Mesenchymal stem cell of Wharton's jelly (primary cell): ENCODE measurements around a stretch of chr12.

- CAGE, long polyA plus RNA, result no peak
Observed at GRCh38 chr12:21351254-21351522, 16.5 kb upstream of the SLCO1A2 start.

DNA sequence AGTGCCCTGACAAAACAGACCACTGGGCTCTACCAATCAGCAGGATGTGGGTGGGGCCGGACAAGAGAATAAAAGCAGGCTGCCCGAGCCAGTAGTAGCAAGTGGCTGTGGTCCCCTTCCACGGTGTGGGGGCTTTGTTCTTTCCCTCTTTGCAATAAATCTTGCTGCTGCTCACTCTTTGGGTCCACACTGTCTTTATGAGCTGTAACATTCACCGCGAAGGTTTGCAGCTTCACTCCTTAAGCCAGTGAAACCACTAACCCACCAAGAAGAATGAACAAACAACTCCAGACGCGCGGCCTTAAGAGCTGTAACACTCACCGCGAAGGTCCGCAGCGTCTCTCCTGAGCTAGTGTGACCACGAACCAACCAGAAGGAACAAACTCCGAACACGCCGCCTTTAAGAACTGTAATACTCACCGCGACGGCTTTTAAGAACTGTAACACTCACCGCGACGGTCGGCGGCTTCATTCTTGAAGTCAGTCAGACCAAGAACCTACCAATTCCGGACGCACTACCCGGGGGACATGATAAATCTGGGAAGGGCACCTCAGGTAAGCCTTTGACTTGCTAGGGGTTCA is 4.7 kb upstream of the LDHB start:
- CAGE, long polyA plus RNA, result no peak

- CAGE, long polyA plus RNA, result no peak
Observed at GRCh38 chr12:21773820-21774237, 677 bp downstream of the KCNJ8 start.

- CAGE, long polyA plus RNA, result no peak
Observed at GRCh38 chr12:21851857-21852596, 77.5 kb upstream of the KCNJ8 start.

DNA sequence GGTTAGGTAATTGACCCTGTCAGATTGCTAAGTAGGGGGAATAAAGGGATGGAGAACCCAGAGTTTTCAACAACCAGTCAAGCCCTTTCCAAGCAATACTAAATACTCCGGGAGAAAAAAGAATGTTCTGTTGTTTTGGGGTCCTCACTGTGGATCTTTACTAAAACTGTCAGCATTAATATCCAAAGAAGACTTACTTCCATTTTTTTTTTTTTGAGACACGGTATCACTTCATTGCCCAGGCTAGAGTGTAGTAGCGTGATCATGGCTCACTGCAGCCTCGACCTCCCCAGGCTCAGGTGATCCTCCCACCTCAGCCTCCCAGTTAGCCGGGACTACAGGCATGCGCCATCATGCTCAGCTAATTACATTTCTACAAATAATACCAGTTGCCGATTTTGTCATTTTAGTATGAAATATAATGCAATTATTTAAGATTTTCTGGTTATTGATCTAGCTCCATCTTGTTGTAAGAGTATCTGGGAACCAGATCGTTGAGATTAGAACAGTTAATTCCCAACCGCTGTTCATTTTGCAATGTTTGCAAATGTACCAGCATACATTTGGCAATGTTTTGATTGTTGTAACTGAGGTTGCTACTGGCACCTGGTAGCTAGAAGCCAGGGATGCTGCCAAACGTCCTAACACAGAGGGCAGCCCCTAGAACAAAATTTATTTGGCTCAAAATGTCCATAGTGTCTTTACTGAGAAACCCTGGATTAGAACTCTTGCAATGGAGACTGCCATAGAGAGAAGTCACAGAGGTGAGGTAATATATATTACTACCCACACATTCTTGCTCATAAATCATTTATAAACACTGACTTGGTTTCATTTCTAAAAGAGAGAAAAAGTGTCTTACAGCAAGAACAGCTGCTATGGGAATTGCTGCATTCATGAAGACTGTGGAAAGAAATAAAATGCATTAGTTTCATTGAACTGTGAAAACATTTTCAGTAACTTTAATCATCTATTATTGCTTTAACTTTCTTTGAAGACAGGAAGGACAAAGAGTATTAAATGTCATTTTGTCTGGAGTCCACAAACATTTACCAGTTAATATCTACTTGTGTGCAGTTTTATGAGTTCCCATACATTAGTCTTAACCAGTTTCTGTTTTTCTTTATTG is 46.4 kb downstream of the ABCC9 start:
- CAGE, long polyA plus RNA, result no peak

DNA sequence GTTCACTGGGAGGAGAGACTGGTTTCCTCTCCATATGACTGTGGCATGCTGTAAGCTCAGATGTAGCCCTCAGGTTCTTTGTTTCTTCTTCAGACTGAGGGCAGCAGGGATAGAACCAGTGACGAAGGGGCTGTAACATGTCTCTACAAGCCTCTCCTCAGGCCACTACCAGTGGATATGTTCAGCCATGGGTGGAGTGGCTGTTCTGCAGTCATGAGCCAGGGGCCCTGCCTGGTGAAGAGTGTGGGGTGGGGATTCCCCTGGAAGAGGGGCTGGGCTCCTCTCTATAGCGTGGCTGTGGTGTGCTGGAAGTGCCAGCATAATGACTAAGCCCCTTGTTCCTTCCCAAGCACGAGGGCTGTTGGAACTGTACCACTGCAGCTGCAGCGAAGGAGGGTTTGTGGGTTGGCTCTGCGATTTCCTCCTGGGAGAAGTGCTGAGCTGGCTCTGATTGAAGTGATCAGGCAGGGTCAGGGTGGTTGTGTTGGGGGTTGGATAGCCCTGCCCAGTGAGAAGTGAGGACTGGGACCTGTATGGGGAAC is 55.8 kb downstream of the CMAS start:
- CAGE, long polyA plus RNA, result no peak

DNA sequence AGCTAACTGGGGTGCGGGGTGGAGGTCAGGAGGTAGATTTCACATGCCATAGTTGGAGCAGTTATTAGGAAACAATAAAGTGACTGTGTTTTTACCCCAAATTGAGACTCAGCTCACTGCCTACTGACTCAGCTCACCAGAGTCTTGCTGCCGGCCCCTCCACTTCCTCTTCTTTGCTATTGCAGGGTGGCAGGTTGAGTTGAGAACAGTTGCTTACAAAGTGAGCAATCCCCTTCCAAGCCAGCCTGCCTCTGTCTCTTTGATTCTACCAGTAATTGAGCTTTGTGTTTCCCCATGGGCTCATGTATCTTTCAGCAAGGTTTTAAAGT is 12.9 kb downstream of the ST8SIA1 start:
- CAGE, long polyA plus RNA, result no peak

GRCh38 chr12:22513023-22513649 is 31.2 kb downstream of the C2CD5 start:
- CAGE, long polyA plus RNA, result no peak

GRCh38 chr12:22687336-22688075 is 62.5 kb downstream of the ETNK1 start:
- CAGE, long polyA plus RNA, result no peak

GRCh38 chr12:23585667-23586367 is 363.7 kb downstream of the SOX5 start:
- CAGE, long polyA plus RNA, result no peak

DNA sequence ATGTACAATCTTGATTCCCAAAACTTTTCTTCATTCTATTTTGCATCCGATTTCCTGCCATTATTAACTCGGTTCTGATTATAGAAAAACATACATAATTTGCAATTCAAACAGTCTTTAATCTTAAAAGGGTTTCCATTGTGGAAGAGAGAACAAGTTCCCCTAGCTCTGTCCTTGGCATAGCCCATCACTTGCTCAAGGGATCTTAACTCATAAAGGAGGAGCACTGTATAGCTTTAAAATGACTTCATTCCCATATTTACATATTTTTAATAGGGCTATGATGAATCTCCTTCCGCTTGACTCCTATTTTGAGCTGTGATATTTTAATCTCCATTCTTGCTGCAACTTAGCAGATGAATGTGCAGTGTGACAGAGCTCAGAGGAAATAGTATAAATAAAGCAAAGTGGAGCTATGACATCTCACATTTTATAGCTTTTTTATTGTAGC is 428.9 kb upstream of the SOX5 start:
- CAGE, long polyA plus RNA, result no peak

- CAGE, long polyA plus RNA, result no peak
Observed at GRCh38 chr12:24546042-24546954, 402.6 kb downstream of the BCAT1 start.

- CAGE, long polyA plus RNA, result no peak
Observed at GRCh38 chr12:24902464-24902959, 46.4 kb downstream of the BCAT1 start.

DNA sequence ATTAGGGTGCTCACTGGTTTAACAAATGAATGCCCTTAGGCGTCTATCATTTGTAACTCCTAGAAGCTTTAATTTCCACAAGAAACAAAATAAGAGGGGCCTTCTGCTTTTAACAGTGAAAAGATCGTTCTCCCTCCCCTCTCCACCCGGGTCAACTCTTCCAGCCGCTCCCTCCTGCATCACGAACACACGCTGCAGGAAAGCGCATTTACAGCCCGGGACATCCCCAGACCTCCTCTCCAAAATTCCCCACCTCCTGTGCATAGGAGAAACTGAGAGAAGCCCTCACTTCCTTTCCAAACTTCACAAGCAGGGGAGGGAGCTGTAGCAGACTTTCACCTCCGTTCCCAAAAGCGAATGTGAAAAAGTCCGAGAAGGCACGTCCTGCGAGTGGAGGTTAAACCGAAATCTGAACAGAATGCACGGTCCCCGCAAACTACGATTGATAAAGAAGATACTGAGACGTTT is 535 bp downstream of the BCAT1 start:
- CAGE, long polyA plus RNA, result no peak

GRCh38 chr12:25377334-25377812 is 126.6 kb upstream of the KRAS start:
- CAGE, long polyA plus RNA, result no peak

DNA sequence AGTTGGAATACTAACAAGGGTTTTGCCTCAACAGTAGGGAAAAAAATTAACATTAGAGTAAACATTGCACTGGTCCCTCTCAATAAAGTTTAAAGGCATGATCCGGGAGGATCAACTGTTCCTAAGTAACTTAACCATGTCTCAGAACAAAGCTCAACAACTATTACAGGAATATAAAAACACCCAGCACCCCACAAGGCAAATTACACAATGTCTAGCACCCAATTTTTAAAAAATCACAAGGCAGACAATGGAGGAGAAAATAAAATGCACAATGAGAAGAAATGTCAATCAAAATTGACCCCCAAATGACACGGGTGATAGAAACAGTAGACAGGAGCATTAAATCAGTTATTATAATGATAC is 201.1 kb upstream of the RASSF8 start:
- CAGE, long polyA plus RNA, result no peak

DNA sequence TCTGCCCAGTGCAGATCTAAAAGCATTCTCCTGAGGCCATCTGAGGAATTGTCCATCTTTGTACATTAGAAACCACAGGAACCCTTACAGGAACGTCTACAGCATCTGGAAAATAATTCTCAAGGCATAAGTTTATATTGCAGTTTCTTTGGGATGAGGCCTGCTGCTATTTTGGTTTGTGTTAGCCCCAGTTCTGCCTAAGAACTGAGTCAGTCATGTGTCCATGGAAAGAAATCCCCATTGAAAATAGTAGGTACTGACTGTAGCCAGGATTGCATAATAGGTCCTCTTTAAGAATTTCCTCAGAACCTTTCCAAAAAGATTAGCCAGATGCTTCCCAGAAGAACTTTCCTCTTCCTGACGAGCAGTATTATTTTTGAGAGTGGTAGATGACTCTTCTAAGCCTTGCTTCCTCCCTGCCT is 52.6 kb downstream of the RASSF8 start:
- CAGE, long polyA plus RNA, result no peak

GRCh38 chr12:26100847-26101714 is 23.8 kb downstream of the BHLHE41 start:
- CAGE, long polyA plus RNA, result no peak

GRCh38 chr12:26156626-26157006 is 31.8 kb upstream of the BHLHE41 start:
- CAGE, long polyA plus RNA, result no peak

DNA sequence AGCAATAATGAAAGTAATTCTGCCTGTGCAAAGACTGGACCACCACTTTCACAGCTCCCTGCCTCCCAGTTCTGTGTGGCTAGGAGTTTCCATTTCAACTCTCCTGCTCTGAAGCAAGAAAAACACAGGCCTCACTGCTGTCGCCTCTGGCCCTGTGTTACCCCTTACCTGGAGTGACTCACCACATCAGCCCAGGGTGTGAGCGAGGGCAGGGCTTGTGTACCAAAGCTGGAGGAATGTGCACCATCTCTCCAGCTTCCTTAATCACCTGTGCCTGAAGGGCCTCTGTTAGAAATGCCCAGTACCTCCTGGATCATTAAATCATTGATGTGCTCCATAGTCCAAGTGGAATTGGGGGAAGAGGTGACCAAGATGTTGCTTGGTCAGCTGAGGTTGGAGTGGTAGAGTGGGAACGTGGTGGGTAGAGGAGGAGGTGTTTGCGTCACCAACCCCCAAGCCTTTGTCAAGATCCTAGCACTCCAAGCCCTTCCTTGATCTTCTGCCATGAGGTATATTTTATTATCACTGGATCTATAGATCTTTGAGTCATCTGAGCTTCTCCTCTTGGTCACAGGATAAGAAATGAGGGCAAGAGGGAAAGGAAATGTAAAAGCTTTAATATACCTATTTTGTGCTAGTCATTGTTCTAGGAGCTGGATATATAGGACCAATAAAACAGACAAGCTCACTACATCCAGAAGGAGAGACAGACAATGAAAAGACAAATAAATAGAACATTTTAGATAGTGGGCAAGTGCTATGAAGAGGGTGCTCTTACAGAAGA is 51.3 kb downstream of the SSPN start:
- CAGE, long polyA plus RNA, result no peak